Monocyte (primary cell): ENCODE results near the genes LRP10 and HAUS4.

DNA sequence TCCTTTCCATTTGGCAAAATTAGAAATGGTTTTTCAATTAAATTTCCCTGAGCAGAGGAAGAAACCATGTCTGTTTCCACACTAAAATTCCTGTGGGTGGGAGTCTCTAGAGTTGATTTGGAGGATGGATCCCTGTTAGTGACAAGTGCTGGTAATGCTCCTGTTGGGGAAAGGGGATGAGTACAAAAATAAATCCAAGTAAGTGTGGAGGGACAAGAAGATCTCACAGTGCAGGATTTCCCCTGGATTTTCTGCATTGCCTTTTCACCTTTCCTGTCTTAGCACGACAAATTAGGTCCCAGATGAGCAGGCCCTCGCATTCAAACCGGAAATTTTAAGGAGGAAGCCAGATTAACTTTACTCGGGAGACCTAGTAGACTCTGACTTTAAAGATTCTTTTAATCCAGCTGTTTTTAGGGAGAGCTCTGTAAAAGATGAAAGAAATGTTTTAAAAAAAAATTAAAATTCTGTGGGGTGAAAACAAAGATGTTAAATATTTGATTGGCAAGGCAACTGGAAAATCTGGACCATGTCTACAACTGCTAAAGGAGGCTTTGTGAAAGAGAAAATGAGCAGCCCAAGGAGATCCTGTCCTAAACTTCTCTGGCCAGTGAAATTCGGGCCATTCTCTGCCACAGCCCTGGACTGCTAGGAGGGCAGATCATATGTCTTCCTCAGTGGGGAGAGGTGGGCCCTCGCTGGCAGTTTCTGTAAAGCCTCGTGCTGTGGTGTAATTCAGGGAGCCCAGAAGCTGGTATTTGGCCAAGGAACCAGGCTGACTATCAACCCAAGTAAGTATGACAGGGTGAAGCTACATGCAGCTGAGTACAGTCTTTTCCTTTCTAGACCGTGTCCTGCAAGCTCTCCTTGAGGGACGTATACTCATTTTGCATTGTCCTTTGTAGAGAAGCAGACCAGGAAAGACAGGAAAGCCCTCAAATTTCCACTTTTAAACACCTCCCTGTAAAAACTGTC lies 107.2 kb downstream of the DAD1 start:
- PRO-cap, 2 experiments = no peak in any of the 2 experiments

DNA sequence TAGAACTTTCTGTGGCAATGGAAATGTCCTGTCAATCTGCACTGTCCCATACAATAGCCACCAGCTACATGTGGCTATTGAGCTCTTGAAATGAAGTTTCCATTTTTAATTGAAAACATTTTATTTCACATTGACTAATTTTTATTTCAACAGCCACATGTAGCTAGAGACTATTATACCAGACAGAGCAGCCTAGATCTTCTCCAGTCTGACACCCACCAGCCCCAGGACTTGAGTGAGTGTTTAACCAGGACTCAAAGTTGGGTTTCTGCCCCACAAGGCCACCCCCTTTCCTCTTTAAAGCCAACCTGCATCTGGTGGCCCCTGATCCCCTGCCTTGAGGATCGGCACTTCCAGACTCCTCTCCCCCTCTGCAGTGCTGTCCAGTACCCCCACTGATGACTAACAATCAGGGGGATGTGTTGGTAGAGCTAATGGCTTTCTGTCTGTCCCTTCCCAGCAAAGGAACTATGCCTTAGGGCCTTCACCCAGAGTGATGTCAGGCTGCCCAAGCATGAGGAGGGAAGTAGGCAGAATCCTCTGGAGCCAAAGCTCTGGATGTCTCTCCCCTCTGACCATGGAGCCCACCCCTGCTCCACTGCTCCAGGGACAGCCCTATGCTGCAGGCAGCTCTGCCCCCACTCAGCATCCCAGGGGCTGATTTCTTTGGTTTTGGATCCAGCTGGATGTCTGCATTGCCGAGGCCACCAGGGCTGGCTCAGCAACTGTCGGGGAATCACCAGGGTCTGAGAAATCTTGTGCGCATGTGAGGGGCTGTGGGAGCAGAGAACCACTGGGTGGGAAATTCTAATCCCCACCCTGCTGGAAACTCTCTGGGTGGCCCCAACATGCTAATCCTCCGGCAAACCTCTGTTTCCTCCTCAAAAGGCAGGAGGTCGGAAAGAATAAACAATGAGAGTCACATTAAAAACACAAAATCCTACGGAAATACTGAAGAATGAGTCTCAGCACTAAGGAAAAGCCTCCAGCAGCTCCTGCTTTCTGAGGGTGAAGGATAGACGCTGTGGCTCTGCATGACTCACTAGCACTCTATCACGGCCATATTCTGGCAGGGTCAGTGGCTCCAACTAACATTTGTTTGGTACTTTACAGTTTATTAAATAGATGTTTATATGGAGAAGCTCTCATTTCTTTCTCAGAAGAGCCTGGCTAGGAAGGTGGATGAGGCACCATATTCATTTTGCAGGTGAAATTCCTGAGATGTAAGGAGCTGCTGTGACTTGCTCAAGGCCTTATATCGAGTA lies 42.9 kb downstream of the DAD1 start:
- PRO-cap, 2 experiments = no peak in any of the 2 experiments

GRCh38 chr14:22547195-22547936 lies 41.7 kb downstream of the DAD1 start:
- PRO-cap, 2 experiments = no peak in any of the 2 experiments

DNA sequence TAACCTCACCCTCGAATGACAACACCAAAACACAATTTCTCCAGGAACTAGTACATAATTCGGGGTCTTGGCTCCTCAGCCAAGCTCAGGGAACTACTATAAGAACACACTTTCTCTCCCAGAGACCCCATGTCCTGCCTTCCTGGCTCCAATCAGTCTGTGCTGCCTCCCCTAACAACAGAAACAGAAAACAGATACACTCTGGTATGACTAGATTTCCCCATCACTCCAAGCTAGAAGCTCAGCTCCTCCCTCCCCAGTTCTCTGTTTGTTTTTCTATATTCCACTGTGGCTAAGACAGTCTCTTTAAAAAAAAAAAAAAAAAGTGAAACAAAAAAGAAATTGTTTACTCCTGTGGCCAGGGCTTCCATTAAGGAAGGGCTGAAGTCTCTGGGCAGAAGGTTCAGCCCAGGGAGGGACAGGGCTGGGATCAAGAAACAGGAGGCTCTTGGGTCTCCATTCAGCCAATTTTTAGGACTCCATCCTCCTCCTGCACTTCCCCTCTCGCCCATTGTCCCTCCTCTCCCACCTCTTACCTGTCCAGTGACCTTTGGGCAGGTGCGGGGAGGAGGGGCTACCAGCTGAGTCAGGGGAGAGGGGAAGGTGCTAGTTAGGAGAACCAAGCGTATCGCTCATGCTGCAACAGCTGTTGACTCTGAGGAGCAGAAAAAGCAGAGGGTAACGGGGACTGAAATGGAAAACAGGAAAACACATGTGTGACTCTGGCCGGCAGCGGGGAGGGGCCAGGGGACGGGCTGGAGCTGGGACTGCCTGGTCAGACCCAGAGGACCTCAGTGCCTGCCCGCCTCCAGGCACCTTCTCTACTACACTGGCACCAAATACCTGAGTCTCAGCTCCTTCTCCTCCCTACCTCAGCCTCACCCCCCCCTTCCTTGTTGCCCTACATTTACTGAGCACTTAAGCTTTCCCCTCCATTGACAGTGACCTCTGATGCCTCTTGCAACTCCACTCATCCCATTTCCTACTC lies 4.2 kb upstream of the SLC7A7 start:
- PRO-cap, 2 experiments = peak in 1 of 2 experiments; most common plus-strand start position 373 of the sequence (in 1); most common minus-strand start position 161 of the sequence (in 1)

- PRO-cap, 2 experiments = no peak in any of the 2 experiments
Measured at GRCh38 chr14:22824561-22825346, 4.9 kb upstream of the MRPL52 start.

DNA sequence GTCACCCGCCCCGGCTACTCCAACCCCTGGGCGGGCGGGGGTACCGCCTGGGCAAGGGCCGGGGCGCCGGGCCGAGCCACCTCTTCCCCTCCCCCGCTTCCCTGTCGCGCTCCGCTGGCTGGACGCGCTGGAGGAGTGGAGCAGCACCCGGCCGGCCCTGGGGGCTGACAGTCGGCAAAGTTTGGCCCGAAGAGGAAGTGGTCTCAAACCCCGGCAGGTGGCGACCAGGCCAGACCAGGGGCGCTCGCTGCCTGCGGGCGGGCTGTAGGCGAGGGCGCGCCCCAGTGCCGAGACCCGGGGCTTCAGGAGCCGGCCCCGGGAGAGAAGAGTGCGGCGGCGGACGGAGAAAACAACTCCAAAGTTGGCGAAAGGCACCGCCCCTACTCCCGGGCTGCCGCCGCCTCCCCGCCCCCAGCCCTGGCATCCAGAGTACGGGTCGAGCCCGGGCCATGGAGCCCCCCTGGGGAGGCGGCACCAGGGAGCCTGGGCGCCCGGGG lies at the start of gene LRP10:
TSS of gene LRP10 (plus strand) at position 4 of the 497 bp plus-strand sequence.
- PRO-cap, 2 experiments = peak in 2 of 2 experiments; most common plus-strand start position 170 of the sequence (in 1)

GRCh38 chr14:22872234-22872873 lies 814 bp downstream of the LRP10 start:
- PRO-cap, 2 experiments = no peak in any of the 2 experiments

DNA sequence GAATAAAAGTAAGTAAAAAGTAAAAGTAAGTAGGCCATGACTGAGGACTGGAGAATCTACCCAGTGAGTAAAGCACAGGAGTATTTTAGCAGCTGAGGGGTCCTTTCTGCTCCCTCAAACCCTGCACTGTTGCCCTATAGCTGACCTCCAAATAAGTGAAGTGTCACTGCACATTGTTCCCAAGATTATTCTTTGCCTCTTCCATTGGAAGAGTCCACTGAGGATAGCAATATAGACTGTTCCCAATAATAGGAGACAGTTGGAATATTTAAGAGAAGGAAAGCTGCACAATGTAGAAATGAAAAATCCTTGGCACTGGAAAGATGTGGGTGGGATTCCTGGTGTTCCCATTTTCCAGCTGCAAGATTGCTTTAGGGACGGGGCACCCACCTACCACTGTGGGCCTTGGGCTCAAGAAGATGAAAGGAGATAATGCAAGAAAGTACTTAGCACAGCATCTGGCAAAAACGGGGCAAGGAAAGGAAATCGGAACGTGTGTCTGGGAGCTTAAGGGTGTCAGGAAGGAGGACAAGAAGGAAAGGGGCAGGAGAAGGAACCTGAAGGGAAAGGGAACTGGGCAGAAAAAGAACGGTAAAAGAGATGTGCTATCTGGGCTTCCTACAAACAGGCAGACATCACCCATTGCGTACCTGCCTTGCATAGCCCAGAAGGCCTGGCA lies 1.2 kb upstream of the REM2 start:
- PRO-cap, 2 experiments = no peak in any of the 2 experiments

GRCh38 chr14:22905195-22905671 lies 13.7 kb downstream of the RBM23 start:
- PRO-cap, 2 experiments = no peak in any of the 2 experiments

DNA sequence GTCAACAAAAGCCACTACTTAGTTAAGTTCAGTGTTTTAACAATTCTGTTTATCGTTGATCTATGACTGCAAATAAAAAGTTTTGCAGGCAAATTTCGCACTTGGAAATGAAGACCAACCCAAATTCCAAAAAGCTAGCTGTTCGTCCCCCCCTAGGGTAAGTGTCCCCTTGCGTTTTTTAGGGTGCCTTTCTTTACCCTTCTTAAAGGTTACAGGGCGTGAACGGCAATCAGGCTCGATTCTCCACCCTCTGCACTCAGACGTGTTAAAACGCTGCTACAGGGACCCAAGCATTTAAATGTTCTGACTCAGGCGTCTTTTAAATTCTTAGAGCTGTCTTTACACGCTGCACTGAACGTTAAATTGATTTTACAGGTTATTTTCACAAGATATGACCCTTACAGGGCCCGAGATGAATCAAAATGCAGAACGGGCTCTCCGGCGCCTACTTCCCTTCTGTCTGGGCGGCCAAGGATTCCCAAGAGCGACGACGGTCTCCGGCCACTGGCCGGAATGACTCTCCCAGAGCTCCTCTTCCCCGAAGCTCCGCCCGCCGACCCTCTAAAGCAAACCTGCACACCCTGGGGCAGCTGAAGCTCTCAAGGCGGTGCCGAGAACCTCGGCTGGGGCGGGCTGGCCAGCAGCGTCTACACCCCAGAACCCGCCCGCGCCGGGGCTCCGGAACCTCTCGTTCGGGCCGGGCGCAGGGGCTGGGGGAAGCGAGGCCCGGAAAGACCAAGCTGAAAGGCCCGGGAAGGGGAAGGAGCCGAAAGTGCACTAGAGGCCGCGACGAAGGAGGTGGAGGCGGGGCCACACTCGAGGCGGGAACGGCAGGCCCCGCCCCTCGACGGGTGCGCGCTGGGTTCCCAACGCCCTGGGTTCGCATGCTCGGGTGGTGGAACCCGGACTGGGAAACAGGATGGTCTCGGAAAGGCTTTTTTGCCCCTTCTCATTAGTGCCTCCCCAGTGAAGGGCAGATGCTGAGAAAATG lies at the start of gene HAUS4:
TSS of gene HAUS4 (minus strand) at position 747 of the 991 bp plus-strand sequence.
- PRO-cap, 2 experiments = peak in 2 of 2 experiments; most common plus-strand start position 448 of the sequence (in 2); most common minus-strand start position 458 of the sequence (in 2)

- PRO-cap, 2 experiments = no peak in any of the 2 experiments
Measured at GRCh38 chr14:22981423-22982158, 760 bp downstream of the AJUBA start.

GRCh38 chr14:23119996-23120451 lies 969 bp upstream of the CEBPE start:
- PRO-cap, 2 experiments = no peak in any of the 2 experiments

DNA sequence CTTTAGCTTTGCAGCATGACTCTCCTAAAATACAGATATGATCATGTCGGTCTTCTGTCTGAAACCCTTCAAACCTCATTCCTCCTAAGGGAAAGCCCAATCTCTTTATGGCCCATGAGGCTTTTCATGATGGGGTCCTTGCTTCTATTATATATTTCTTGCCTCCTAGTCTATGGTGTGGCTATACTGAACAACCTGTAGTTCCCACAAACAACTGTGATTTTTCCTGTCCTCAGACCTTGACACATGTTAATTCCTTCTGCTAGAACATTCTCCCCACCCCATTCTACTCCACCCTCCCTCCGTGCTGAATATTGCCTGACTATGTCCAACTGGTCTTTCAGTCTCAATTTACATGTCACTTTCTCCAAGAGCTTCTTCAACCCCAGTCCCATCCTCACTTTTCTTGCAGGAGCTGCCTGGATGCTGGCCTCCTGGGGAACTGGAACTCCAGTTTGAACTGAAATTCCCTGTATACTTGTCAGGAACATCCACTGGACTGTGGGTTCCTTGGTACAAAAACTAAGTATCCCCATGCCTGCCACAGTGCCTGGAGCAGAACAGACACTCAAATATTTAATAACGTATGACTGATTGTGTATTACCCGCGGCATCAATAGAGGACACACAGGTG lies 25.9 kb downstream of the SLC7A8 start:
- PRO-cap, 2 experiments = no peak in any of the 2 experiments

- PRO-cap, 2 experiments = no peak in any of the 2 experiments
Measured at GRCh38 chr14:23177112-23177602, 6.3 kb downstream of the SLC7A8 start.

- PRO-cap, 2 experiments = no peak in any of the 2 experiments
Measured at GRCh38 chr14:23295423-23295685, 7.3 kb downstream of the PPP1R3E start.

DNA sequence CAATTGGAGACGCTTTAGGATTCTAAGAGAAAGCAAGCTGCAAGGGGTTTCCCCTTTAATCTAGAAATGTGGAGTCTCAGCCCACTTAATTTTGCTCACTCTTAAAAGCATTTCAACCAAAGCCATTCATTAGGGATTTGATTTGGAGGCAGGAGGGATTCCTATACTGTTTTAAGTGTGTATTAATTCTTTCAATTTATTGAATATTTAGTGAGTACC lies 1.3 kb downstream of the PABPN1 start:
- PRO-cap, 2 experiments = no peak in any of the 2 experiments

- PRO-cap, 2 experiments = peak in 2 of 2 experiments; most common plus-strand start chr14:23326565 (in 2)
Measured at GRCh38 chr14:23326133-23327024, 5.1 kb downstream of the PABPN1 start.

- PRO-cap, 2 experiments = no peak in any of the 2 experiments
Measured at GRCh38 chr14:23365653-23365968, 639 bp upstream of the EFS start.

GRCh38 chr14:23442457-23443335 lies 7.2 kb upstream of the MYH7 start:
- PRO-cap, 2 experiments = no peak in any of the 2 experiments

DNA sequence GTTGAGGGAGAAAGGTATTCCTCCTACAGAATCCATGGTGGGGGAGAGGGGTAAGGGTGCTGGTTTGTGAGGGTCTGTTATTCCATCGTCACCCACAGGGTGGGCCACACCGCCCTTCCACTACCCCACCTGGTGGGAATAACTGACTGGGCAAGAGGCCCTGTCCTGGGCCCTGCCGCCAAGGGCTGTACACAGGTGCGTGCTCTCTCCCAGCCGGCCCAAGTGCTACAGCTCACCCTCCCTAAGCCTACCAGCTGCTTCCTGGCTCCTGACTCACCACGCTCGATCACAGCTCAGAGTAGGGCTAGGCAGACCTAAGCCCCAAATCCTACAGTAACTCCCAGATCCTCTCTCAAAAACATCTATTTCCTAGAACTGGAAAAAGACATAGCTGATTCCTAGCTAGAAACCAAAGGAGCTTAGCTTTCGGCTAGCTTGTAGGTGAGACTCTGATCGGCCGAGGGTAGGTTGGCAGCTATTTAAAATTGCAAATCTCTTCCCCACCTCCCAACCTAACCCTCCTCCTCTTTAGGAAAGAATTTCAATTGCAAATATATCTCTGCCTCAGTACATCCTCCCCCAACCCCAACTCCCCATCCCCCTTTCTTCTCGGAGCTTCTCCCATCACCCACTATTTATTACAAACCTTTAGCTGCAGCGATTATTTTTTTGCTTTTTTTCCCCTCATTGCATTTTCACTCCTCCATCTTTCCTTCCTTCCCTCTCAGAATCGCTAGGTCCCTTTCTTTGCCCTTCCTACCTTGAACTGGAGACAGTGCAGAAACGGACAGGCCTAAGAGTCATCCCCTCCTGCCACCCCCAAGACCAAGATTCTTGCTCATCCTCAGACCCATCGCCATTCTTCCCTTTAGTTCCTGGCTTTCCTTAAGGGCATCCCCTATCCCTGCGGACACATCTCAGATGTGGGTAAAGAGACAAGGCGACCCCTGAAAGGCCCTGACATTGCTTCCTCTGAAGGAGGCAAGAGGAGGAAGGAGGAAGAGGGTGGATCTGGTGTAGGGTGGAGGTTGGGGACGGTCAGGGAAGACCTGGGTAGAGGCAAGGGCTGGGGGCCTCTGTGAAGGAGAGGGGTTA lies 13.5 kb downstream of the ZFHX2 start:
- PRO-cap, 2 experiments = no peak in any of the 2 experiments